ENCODE measurements around a stretch of chr7.

- PRO-cap, 2 experiments, result no peak in any of the 2 experiments
- RAMPAGE, long total RNA, 5 experiments, result no peak in any of the 5 experiments
Measured at GRCh38 chr7:112695-113341, 79.6 kb upstream of the FAM20C start.

GRCh38 chr7:115395-115921, 76.9 kb upstream of the FAM20C start:
- PRO-cap, 2 experiments, result no peak in any of the 2 experiments
- RAMPAGE, long total RNA, 5 experiments, result no peak in any of the 5 experiments

- PRO-cap, 2 experiments, result no peak in any of the 2 experiments
- RAMPAGE, long total RNA, 5 experiments, result no peak in any of the 5 experiments
Measured at GRCh38 chr7:193861-194944, 1.8 kb downstream of the FAM20C start.

GRCh38 chr7:200838-201256, 8.5 kb downstream of the FAM20C start:
- PRO-cap, 2 experiments, result no peak in any of the 2 experiments
- RAMPAGE, long total RNA, 5 experiments, result no peak in any of the 5 experiments

DNA sequence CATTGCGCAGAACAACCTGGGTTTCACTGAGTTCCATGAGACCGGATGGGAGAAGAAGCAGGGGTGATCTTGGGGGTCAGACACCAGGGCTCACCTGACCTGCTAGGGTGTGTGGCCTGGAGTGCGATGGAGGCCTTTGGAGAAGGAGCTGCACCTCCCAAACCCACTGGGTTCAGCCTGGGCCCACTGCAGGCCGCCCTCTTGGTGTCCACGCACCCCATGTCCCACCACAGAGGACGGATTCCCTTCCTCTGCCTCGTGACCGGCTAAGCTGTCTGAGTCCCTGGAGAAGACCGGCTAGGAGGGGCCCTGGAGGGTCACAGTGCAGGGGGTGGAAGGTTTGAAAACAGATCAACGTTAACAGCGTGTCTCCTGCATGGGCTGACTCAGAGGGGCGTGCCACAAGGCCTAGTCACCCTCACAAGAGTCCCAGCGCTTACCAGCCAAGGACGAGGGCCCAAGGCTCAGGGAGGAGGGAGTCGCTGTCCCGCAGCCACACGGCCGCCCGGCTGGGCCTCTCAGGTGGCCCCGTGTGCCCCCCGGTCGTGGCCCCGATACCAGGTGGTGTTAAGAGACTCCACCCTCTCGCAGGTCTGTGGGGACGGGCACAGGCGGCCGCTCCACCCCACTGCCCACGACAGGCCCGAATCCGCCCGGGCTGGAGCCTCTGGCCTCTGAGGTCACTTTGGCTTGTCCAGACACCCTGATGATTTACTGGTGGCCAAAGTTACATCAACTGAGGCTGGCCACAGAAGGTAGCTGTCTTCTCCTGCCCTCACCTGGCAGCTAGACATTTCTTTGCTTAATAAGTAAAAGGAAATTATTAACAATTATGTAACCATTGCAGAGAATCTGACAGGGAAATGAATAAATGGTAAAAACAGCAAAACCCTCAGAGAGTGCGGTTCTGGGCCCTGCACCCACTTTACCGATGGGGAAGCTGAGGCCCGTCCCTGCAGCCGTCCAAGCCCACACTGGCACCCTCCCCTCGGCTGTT, 33.9 kb downstream of the FAM20C start:
- PRO-cap, 2 experiments, result no peak in any of the 2 experiments
- RAMPAGE, long total RNA, 5 experiments, result no peak in any of the 5 experiments

- PRO-cap, 2 experiments, result no peak in any of the 2 experiments
- RAMPAGE, long total RNA, 5 experiments, result no peak in any of the 5 experiments
Measured at GRCh38 chr7:326721-327299, 36.8 kb downstream of the FOXL3 start.

DNA sequence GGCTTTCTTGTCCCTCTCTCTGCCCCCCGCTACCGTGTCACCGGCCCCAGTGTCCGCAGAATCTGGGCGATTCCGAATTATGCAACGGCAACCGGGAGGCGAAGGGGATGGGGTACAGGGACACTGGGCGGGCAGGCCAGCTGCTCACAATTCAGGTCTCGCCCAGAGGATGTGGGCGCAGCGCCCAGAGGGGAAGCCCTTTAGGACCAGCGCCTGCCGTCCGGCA, 63.6 kb downstream of the FOXL3 start:
- PRO-cap, 2 experiments, result no peak in any of the 2 experiments
- RAMPAGE, long total RNA, 5 experiments, result no peak in any of the 5 experiments

DNA sequence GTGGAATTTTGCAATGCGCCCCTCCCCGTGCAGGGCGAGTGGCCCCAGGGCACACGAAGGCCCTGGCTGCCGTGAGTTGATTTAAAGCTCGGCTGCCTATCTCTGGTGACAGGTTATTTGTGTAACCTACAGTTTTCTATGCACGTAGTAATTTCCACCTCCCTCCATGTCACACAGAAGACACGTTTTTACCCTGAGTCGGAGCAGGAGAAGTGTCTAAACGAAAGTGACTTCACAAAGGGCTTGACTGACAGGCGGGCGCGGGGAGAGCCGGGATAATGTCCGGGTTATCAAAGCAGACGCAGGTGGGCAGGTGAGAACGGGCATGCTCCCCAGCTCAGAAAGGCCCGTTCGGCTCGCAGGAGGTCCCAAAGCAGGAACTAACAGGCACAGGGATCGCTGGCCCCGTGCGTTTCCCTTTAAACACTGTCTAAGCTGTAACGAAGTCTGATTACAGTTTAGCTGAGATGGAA, 84.5 kb downstream of the PDGFA start:
- PRO-cap, 2 experiments, result no peak in any of the 2 experiments
- RAMPAGE, long total RNA, 5 experiments, result no peak in any of the 5 experiments

- PRO-cap, 2 experiments, result no peak in any of the 2 experiments
- RAMPAGE, long total RNA, 5 experiments, result no peak in any of the 5 experiments
Measured at GRCh38 chr7:500761-501398, 18.8 kb downstream of the PDGFA start.

DNA sequence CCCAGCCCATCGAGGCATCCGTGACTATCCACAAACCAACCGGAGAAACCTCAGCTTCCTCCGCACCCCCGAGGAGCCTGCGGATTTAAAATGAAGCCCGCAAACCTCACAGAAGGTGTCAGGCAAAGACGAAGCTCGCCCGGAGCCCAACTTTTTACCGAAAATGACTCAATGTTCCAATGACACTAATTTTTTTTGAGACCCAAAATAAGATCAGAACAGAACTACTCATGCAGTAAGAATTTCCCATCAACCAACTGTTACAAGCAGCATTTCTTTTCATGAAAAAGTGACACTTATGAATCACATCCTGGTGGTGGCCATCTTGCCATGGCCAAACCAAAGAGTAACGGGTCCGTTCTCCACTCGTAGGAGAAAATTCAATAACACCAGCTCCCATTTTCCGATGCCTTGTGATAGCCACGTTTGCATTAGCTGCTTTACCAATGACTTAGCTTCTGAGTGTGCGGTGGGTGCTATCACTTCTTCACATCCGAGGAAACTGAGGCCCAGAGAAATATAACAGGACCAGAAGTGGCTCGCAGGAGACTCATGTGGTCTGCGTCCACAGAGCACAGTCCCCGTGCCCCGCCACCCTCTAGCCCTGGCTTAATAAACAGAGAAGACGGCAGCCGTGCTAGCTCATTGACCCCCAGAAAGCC, 5.8 kb downstream of the PDGFA start:
- PRO-cap, 2 experiments, result no peak in any of the 2 experiments
- RAMPAGE, long total RNA, 5 experiments, result no peak in any of the 5 experiments

DNA sequence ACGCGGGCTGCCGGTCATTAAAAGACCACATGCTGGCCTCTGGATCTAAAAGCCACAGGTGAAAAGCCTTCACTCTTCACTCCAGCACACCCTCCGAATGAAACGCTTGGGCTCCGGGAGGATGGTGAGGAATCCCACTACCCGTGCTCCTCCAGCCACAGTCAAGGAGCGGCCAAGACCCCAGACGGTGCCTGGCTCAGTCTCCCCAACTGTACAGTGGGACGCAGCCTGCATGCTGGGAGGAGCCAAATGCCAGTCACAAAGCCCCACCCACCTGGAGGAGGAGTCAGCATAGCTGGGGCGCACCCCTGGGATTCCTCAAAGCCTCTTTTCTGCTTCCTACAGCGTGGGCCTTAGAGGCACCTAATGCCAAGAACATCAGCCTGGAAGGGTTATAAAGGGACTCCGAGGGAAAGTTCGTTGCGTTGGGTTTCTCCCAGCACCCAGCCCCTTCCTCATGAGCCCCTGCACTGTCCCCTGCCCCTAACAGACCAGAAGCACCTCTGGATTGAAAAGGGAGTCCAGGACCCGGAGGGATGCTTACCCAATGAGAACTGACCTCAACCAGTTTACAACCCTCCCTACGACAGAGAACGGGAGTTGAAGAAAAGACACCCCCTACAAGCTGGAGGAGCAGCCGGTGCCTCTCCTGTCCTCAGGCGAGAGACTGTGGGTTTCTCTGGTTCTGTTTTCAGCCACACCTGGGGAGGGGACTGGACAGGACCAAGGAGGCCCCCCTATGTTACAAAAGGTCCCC, 4.7 kb downstream of the PDGFA start:
- PRO-cap, 2 experiments, result no peak in any of the 2 experiments
- RAMPAGE, long total RNA, 5 experiments, result no peak in any of the 5 experiments

- PRO-cap, 2 experiments, result no peak in any of the 2 experiments
- RAMPAGE, long total RNA, 5 experiments, result no peak in any of the 5 experiments
Measured at GRCh38 chr7:515870-516089, 3.9 kb downstream of the PDGFA start.

DNA sequence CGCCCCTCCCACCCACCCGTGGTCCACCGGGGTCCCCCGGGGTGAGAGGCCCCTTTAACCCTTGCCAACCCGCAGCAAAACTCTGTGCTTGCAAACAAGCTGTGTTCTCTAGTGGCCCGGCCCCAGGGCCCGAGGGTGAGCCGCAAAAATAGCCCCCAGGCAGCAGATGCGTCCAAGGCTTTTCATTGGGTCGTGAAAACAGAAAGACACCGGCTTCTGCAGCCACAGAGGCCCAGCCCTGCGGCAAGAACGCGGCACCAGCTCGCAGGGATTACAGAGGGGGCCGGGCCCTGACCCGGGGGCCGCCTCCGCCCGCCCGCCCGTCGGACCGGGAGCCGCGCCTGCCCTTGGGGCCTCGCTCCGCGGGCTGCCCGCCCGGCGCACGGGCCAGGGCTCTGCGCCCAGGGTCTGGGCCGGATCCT, 3.0 kb downstream of the PDGFA start:
- PRO-cap, 2 experiments, result no peak in any of the 2 experiments
- RAMPAGE, long total RNA, 5 experiments, result no peak in any of the 5 experiments

- PRO-cap, 2 experiments, result no peak in any of the 2 experiments
- RAMPAGE, long total RNA, 5 experiments, result no peak in any of the 5 experiments
Measured at GRCh38 chr7:520563-520841, 856 bp upstream of the PDGFA start.

DNA sequence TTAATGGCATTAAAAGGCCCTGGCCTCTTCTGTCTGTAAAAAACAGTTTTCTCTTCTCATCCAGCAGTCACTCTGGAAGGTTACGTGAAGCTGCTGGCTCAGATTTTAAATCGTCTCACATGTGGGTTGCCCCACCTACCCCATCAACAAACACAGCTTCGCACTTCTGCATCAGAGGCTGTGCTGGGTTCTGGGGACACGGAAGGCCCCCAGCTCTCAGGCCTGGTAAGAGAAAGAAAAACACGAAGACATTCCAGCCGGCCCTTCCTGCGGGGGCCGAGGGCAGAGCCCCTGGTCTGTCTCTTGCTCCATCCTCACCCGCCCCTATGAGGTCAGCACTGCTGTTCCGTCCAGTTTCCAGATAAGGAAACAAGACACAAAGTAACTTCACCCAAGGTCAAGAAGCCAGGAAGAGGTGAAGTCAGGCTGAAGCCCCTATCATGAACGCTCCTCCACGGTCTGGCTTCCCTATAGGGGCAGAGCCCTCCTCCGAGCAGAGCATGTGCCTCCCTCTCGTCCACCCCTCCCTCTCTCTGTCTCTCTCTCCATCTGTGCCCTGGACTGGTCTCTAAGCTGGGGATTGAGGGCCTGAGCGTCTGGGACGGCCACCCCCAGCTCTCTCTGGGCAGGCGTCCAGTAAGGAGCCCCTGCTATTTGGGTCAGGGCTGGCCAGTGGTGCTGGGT, 91.2 kb upstream of the PDGFA start:
- PRO-cap, 2 experiments, result peak in 1 of 2 experiments; most common plus-strand start position 408 of the sequence (in 1); most common minus-strand start position 328 of the sequence (in 1)
- RAMPAGE, long total RNA, 5 experiments, result no peak in any of the 5 experiments

- PRO-cap, 2 experiments, result peak in 1 of 2 experiments; most common plus-strand start chr7:711480 (in 1)
- RAMPAGE, long total RNA, 5 experiments, result start-site peak on the minus strand in 3 of 5 experiments, at chr7:711425-711504 at its widest, 20 to 83 reads per replicate
Measured at GRCh38 chr7:711057-711782, 15.3 kb upstream of the DNAAF5 start.

DNA sequence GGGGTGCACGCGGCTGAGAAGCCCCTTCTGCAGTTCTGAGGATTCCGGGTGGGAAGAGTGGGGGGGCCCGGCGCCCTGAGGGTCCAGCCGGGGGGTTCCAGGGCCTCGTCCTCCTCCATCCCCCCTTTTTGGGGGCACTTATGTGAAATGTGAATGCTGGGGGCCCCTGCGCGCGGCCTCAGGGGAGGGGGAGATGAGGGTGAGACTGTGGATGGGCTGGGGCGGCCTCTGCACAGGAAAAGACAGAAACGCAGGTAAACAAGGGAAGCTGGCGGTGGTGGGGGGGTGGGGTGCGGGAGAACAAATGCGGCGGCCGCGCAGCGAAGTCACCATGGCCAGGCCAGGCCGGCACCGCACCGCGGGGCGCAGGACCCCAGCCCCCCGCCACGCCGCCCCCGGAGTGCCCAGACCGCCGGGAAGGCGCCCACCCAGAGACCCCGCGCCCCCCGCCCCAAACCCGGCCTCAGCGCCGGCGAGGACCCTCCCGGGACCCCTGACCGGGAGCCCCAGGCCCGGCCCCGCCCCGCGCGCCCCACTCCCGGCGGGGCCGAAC, 14.6 kb upstream of the DNAAF5 start:
- PRO-cap, 2 experiments, result no peak in any of the 2 experiments
- RAMPAGE, long total RNA, 5 experiments, result no peak in any of the 5 experiments

DNA sequence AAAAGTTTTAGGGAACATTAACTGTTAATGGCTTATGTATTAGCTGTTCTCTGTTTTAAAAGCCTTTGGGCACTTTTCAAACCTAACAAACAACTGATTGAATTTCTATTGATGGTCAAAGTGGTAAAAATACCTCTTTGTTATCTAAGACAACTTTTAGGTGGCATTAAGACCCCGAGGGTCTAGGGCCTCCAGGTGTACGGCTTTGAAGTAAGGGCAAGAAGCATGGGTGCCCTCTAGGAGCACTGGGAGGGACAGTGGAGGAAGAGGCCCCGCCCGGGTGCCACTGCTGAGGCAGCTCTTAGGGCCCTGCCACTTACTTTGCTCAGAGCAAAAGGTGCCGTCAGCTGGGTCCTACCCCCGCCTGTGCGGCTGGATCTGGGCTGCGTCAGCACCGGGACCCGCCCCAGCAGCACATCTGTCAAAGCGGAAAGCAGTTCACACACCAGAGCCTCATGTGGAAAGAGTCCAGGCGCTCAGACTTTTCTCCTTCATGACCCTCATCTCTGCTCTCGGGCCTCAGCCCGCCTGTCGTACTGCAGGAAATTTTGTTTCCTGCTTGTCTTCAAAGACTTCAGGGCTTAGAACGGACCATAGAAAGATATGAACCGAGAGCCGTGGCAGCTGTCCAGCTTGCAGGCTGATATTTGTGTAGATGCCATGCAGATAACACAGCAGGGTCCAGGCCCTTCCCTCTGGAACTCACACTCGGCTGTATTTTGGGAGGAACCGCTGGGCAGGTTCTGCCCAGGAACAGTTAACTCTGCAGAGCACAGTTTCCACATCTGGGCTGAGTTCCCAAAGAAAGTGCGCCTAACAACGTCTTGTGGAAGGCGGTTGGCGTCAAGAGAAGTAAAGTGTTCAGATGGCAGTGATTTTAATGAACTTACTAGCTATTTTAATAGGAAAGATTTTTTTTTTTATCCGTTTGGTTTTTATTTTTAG, 44.2 kb upstream of the PRKAR1B start:
- PRO-cap, 2 experiments, result peak in 1 of 2 experiments; most common plus-strand start position 448 of the sequence (in 1)
- RAMPAGE, long total RNA, 5 experiments, result no peak in any of the 5 experiments

DNA sequence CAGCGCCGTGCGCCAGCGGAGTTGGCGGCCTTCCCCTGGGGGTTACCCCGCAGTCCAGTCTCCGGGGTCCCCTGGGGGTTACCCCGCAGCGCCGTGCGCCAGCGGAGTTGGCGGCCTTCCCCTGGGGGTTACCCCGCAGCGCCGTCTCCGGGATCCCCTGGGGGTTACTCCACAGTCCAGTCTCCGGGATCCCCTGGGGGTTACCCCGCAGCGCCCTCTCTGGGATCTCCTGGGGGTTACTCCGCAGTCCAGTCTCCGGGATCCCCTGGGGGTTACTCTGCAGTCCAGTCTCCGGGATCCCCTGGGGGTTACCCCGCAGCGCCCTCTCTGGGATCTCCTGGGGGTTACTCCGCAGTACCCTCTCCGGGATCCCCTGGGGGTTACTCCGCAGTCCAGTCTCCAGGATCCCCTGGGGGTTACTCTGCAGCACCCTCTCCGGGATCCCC, 15.5 kb downstream of the SUN1 start:
- PRO-cap, 2 experiments, result peak in 1 of 2 experiments; most common plus-strand start position 251 of the sequence (in 1)
- RAMPAGE, long total RNA, 5 experiments, result no peak in any of the 5 experiments

DNA sequence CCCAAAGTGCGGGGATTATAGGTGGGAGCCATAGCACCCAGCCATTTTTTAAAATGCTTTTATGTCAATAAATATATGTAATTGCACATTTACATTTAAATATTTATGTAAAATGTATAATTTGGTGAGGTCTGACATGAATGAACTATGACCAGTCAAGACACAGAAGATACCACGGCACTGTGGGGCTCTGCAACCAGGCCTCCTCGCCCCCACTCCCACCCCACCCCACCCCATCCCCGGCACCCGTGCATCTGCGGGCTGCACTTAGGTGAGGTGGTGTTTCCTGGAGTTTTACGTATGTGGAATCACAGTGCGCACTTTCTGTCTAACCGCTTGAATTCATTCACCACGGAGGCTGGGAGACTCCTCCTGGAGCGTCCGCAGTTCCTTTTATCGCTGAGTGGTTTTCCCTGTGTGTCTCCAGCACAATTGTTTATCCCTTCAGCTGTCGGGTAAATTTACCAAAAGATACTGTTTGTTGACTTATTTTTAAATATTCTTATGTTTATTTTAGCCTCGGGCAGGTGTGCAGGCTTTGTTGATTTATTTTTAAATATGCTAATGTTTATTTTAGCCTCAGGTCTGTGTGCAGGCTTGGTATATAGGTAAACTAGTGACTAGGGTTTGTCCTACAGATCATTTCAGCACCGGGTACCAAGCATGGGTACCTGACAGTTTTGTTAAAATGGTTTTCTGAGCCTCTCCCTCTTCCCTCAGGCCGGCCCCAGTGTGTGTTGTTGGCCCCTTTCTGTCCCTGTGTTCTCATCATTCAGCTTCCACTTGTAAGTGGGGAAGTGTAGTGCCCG, 5.0 kb downstream of the GET4 start:
- PRO-cap, 2 experiments, result no peak in any of the 2 experiments
- RAMPAGE, long total RNA, 5 experiments, result no peak in any of the 5 experiments

Data from thyroid gland (tissue), 7 donors.